NCI-H460 (cell line): ENCODE data around the gene POMT2.

DNA sequence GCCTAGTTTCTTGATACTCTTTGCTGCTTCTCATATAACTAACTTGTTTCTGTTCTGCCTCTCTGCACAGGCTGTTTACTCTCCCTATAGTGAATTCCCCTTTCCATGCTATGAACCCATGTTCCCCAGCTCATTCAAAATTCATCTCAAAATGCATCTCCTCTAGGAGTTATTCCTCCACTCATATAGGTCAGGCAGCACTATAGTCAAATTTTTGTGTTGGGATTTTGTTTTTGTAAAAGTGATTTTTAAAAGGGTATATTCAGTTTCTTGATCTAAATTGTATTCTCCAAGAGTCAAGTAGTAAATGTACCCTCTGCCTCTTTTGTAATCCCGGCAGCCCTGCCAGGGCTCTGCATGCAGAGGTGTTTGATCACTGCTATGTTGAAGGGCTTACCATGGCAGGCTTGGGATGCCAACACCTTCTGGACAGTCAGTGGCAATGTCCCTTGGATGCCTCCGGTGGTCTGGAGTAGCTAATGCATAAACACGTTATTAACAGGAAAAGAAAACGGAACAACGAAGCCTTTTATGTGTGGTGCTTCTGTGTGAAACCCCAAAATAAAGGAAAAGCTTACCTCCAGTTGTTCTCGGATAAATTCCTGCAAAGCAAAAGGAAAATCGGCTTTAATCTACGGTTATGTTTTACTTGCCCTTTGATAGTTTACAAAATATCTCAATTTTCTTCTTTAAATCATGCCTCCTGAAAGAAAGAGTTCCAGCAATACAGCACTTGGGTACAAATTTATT lies 19.9 kb downstream of the EIF2B2 start:
RAMPAGE:
- cytosol, long total RNA = no peak
- long total RNA = no peak
- nucleus, long total RNA = no peak

RAMPAGE:
- cytosol, long total RNA = no peak
- long total RNA = no peak
- nucleus, long total RNA = no peak
These were observed 44.1 kb upstream of the FOS start for GRCh38 chr14:75234516-75234916.

RAMPAGE:
- cytosol, long total RNA = no peak
- long total RNA = no peak
- nucleus, long total RNA = no peak
These were observed 1.9 kb upstream of the FOS start for GRCh38 chr14:75276662-75277182.

DNA sequence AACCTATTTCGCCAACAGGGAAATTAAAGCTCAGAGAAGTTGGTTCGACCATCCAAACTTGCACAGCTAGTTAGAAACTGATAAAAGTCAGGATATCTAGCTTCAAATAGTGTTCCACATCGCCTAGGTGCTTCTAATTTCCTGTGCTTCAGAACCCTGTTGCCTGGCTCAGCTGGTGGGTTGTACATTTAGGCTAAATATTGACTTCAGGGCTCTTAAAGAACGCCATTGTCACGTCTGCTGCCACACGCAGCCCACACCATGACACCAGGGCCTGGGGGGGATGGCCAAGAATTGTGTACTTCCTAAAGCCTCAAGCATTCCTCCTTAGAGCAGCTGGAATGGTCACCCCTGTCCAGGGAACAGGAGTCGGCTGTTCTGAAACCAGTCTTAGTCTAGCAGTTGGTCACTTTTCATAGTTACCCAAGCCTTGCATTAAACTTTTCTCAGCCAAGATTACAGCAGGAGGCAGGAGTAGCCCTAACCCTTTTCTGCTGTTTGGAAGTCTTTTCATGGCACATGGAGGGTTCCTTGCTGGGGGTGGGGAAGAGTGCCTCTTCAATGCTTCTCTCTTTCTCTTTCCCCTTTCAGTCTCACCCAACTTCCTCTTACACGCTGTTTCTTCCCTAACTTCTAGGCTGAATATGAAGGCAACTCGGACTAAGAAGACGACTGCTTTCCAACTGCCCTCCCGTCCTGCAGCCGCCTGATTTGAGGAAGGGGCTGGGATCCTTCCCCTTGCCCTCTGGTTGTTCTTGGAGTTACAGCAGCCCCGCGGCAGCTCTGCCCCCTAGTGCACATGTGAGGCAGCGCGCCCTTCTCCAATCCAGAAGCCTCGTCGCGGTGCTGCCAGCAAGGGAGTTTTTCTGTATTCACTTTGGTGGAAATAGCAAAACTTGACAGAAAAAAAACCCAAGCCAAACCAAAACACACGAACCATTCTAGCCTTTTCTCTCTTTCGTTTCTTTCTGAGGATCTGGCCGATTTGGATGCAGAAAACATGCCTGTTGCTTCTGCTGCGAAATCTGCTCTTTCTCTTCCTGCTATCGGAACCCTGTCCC lies 17.2 kb downstream of the FOS start:
RAMPAGE:
- cytosol, long total RNA = no peak
- long total RNA = no peak
- nucleus, long total RNA = no peak

DNA sequence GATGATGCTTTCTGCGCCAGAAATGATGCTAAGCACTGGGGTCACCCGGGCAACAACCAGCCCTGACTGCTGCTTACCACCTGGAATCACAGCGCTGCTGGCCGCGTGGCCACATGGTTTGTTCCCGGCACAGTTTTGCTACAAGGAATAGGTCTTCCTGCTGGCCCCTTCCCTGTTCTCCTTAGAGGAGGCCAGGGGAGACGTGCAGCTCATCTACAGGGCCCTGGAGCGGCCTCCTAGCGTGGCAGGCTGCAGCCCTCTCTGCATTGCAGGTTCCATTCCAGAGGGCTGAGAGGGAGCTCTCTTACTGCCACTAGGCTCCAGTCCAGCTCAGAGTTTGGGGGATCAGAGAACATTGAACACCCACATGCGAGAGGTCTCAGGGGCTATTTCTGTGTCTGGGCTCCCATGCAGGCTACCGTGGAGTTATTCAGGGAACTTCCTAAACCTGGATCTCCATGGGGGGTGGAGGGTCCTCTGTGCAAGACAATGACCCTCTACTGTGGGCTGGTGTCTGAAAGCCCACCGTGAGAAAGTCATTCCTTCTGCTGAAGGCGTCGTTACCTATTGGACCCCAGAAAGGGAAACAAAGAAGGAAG lies 7.2 kb downstream of the JDP2 start:
RAMPAGE:
- cytosol, long total RNA = no peak
- long total RNA = no peak
- nucleus, long total RNA = no peak

DNA sequence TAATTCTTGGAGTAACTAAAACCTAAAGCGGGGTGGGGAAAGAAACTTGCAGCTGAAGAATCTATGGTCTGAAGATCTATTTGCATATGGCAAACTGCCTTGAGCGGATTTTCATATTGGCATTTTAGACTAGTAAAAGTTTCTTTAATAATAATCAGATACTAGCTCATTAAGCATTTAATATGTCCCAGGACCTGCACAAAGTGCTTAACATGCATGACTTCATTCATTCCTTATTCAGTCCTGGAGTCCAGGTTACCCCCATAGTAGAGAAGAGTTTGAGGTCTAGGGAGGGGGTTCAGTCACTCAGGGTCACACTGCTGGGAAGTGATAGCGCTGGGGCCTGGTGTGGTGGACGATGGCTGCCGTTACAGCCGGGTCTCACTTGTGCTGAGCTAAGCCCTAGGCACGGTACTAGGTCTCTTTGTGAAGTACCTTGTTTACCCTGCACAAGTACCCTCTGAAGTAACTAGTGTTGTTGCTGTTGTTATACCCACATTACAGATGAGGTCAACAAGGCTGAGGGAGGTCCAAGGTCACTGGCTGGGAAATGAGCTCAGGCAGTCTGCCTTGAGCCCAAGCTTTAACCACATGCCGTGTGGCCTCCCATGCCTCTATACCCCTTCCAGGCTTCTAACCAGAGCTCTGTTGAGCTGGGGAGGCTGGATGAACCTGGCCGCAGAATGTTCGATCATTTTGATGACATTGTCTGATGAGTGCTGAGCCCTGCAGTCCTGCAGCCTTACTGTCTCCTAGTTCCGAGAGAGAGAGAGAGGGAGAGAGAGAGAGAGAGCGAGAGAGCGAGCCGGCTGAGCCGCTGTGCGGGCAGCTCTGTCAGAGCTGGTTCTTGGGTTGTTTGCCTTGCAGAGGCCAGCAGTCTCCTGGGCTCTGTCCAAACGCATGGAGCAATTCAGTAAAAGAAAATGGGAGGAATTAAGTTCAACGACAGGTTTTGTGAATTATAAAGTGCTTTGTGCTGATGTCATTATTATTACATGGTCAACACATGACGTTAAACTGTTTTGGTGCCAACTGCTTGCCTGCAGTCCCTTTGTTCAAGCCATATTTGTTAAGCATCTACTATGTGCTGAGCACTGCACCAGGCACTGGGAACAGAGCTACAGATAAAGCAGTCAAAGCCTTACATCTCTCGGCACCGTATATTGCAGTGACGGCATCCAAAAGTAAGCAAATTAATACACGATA lies 12.9 kb downstream of the JDP2 start:
RAMPAGE:
- cytosol, long total RNA = no peak
- long total RNA = no peak
- nucleus, long total RNA = no peak

RAMPAGE:
- cytosol, long total RNA = no peak
- long total RNA = no peak
- nucleus, long total RNA = no peak
These were observed 7.2 kb upstream of the BATF start for GRCh38 chr14:75515005-75515625.

DNA sequence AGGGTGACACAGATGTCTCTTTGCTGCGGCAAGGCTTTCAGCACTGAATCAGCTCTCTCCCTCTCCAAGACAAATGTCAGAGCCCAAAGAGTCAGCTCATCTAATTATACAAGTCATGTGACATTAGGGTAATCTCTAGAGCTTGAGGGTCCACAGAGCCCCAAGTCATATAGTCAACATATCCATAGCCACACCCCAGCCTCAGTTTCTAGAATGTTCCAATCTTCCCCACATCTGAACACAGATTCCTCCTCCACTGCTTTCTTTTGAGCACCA lies 5.2 kb downstream of the BATF start:
RAMPAGE:
- cytosol, long total RNA = no peak
- long total RNA = no peak
- nucleus, long total RNA = no peak

GRCh38 chr14:75614242-75614740 lies 35.9 kb downstream of the FLVCR2 start:
RAMPAGE:
- cytosol, long total RNA = no peak
- long total RNA = no peak
- nucleus, long total RNA = no peak

GRCh38 chr14:75647452-75647937 lies 13.2 kb downstream of the ERG28 start:
RAMPAGE:
- cytosol, long total RNA = no peak
- long total RNA = no peak
- nucleus, long total RNA = no peak

GRCh38 chr14:75811985-75812627 lies 151.1 kb downstream of the TTLL5 start:
RAMPAGE:
- cytosol, long total RNA = no peak
- long total RNA = no peak
- nucleus, long total RNA = no peak

DNA sequence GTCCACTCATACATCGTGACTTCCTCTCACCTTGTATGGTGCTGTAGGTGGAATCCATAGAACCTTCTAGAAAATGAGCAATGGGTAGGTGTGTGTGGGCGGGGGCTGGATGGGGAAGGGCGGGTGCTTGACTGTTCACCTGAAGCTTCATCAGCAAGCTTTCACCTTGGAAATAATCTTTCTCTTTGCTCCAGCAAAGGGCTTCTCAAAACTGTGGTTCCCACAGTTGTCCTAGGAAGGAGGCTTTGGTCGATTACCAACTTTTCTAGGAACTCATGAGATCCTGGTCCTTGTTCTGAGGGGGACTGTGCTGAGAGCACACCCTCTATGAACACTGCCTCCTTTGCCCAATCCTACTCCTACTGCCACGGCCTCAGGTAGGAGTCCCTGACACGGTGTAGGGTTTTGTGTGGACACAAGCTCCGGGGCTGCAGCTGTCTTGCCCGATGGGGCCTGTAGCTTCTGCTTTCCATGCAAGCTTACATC lies 38.4 kb upstream of the ESRRB start:
RAMPAGE:
- cytosol, long total RNA = no peak
- long total RNA = no peak
- nucleus, long total RNA = no peak

DNA sequence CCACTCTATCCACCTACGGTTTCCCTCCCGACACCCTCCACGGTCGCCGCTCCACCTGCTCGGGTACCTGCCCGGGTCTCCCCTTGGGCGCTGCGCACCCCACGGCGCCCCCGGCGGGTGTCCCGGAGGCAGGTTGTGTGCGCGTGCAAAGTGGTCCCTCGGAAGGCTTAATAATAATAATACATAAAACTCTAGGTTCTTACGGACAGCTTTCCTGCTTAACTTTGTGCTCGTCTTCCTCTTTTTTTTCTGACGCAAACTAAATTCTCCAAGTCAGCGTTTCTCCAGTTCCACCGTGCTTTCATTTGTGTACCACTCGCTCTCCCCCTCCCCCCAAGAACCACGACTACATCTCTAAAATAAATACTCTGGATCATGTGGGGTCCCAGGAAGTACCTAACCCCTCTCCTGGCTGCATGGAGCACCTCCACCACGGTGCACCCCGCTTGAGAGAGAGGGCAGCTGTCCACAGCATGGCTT lies 1.4 kb downstream of the ESRRB start:
RAMPAGE:
- cytosol, long total RNA = no peak
- long total RNA = no peak
- nucleus, long total RNA = no peak

DNA sequence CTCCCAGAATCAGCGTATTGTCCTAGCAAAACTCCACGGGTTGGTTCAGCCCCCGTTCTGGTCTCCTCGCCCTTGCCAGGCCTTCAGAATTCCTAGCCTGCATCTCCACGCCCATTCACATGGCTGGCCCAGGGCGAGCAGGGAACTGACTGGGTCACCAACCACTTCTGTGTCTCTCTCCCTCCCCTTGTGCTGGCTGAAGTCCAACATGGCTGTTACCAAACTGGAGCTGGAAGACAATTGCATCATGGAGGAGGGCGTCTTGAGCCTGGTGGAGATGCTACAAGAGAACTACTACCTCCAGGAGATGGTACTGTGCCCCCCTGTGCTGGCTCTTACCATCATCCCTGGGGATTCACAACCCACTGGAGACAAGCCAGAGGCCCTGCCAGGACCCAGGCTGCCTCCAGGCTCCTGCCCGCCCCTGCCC lies 9.8 kb downstream of the LRRC74A start:
RAMPAGE:
- cytosol, long total RNA = no peak
- long total RNA = no peak
- nucleus, long total RNA = no peak

GRCh38 chr14:76918781-76919659 lies 92.8 kb downstream of the LRRC74A start:
RAMPAGE:
- cytosol, long total RNA = no peak
- long total RNA = no peak
- nucleus, long total RNA = no peak

RAMPAGE:
- cytosol, long total RNA = no peak
- long total RNA = no peak
- nucleus, long total RNA = no peak
These were observed 97.7 kb downstream of the LRRC74A start for GRCh38 chr14:76923823-76924399.

RAMPAGE:
- cytosol, long total RNA = no peak
- long total RNA = no peak
- nucleus, long total RNA = no peak
These were observed 68.3 kb downstream of the IRF2BPL start for GRCh38 chr14:76960284-76960626.

GRCh38 chr14:76976127-76976815 lies 52.2 kb downstream of the IRF2BPL start:
RAMPAGE:
- cytosol, long total RNA = no peak
- long total RNA = no peak
- nucleus, long total RNA = no peak

GRCh38 chr14:77098584-77099244 lies 656 bp downstream of the CIPC start:
RAMPAGE:
- cytosol, long total RNA = no peak
- long total RNA = no peak
- nucleus, long total RNA = no peak

GRCh38 chr14:77320395-77321347 lies at the start of gene POMT2:
POMT2 (minus strand) TSS chr14:77320883.
RAMPAGE:
- cytosol, long total RNA = start-site peak on the plus strand at chr14:77321035-77321051, 38 and 55 reads in 2 replicates
- long total RNA = no peak
- nucleus, long total RNA = no peak